Duodenum (tissue), 1 donor: ENCODE measurements around a stretch of chr6.

GRCh38 chr6:35401447-35401927 lies 50.7 kb upstream of the FANCE start:
- PRO-cap, result no peak

DNA sequence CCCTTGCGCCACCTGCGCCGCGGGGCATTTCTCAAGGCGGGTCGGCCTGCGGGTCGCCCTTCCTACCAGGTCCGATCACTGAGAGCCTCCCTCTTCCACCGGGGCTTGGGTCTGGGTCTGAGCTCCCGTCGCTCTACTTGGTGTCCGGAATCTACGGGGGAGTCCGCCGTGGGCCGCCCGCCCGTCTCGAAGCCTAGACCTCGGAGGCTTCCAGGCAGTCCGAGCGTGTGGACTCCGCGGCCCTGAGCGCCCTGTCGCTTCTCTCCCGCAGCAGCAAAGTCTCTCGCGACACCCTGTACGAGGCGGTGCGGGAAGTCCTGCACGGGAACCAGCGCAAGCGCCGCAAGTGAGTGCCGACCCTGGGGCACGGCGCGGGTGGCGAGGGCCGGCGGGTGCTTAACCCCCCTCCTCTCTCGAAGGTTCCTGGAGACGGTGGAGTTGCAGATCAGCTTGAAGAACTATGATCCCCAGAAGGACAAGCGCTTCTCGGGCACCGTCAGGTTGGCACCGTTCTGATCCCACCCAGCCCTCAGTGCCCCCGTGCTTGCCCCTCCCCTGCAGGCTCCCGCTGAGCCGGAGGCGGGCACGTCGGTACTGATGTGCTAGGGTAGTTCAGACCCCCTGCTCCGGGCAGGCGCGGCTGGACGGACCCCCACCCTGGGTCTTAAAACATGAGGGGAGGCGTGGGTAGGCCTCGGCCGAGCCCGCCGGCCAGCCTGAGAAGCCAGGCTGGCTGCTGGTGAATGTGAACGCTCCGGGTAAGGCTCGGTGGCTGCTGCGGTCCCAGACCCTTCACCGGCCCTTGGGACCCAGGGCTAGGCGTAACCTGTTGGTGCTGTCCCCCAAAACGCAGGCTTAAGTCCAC lies 559 bp downstream of the RPL10A start:
- PRO-cap, result unidirectional peak, minus-strand start at position 227 of the sequence

DNA sequence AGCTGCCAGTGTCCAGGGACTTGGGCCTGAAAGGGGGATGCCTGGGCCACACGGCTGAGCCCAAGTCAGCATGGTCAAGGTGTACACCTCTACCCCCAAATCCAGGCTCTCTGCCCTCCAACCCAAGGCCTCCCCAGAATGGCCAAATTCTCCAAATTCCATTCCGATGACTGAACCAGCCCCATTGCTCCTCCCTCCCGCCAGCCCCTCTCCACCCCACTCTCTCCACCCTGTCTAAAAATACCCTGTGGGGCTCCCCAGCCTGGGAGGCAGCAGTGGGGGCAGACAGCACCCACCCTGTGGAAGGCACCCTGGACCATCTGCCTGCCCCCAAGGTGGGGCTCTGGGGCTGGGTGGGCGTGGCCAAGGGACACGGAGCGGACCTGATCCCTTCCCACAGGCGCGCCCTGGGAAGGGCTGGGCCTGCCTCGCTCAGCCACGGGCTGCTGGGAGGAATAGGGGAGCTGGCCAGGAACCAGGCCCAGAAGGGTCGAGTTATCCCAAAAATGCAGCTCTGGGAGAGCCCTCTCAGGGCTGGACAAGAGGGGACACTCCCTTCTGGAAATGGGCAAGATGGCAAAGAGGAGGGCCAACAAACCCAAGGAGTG lies 11.4 kb downstream of the TEAD3 start:
- PRO-cap, result unidirectional peak, plus-strand start at position 399 of the sequence

DNA sequence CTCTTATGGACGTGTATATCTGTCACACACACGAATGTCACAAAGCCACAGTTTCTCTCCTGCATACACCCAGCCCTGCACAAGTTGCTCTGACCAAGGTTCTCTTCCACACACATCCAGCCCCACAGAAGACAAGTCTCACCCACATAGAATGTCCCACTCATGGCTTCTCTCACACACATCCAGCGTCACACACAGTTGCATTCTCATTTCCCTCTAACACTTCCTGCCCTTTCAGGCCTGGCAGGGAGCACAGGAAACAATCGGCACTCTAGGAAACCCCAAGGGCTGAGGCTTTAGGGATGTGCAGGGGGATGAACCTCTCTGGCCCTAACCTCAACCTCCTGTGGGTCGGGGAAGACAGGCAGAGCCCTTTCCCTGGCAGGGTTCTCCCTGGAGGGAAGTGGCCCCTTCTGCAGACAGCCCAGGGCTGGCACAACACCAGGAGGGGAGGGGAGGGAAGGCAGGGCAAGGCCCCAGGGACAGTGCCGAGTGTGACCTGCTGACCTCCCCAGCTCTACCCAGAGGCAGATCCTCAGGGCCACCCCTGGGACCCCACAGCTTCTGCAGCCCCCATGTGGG lies 2.8 kb downstream of the TEAD3 start:
- PRO-cap, result no peak

GRCh38 chr6:35574416-35574864 lies 61.7 kb upstream of the TULP1 start:
- PRO-cap, result no peak

DNA sequence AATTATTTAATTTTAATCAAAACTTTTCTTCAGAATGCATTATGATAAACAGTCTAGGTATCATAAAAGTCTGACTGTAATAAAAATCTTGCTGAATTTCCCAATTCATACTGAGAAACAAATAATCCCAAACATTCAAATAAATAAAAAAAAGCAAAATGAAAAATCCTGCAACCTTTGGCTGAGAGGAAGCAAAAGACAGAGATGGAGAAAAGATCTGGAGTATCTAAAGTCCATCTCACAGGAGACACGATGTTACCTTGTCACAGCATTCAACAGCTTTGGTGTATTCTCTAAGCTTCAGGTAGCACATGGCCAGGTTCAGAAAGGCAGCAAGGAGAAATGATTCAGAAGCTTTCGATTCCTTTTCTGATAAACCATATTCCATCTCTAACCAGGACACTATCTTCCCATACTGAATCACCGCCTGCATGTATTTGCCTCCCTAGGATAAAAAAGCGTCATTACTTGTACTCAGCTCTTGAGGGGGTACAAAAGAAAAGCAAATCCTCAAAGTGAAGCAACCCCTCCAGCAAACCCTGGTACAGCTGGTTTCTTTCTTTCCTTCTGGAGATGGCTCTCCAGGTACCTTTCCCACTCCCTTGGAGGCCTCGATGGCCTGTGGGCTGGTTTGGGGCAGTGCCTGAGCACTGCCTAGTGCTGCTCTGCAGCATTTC lies 67.2 kb upstream of the TULP1 start:
- PRO-cap, result no peak

DNA sequence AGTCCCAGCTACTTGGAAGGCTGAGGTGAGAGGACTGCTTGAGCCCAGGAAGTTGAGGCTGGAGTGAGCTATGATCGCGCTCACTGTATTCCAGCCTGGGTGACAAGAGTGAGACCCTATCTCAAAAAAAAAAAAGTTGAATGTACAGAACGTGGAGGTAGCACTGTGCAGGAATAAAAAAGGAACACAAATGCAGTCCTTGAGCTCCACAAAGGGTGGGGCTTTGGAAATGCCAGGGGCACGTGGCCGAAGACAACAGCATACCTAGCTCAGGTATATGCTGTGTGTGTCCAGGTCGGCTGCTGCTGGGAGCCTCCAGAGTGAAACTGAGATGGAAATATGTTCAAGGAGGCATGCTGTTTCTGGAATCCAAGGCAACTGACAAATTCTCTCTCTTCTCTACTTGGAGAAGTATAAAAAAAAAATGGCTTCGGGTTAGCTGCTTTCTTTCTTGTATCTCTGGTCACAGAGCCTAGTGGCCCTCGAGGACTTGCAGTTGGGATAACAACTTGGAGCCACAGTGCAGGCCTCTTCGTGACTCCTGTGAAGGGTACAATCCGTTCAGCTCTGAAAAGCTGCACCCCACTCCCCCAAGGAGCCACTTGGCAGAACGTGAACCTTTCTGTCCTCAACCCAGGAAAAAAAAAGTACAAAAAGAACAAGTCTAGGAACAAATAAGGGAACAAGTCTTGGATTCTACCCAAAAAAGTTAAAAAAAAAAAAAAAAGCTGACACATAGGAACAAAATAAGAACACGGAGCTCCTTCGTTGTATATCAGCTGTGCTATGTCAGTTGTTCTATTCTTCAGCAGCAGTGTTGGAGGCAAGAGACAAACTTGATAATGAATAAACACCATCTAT lies 77.7 kb upstream of the TULP1 start:
- PRO-cap, result no peak

- PRO-cap, result bidirectional peak, plus-strand start at chr6:35602964, minus-strand start at chr6:35602818
Measured at GRCh38 chr6:35602269-35603174, 86.2 kb downstream of the FKBP5 start.

DNA sequence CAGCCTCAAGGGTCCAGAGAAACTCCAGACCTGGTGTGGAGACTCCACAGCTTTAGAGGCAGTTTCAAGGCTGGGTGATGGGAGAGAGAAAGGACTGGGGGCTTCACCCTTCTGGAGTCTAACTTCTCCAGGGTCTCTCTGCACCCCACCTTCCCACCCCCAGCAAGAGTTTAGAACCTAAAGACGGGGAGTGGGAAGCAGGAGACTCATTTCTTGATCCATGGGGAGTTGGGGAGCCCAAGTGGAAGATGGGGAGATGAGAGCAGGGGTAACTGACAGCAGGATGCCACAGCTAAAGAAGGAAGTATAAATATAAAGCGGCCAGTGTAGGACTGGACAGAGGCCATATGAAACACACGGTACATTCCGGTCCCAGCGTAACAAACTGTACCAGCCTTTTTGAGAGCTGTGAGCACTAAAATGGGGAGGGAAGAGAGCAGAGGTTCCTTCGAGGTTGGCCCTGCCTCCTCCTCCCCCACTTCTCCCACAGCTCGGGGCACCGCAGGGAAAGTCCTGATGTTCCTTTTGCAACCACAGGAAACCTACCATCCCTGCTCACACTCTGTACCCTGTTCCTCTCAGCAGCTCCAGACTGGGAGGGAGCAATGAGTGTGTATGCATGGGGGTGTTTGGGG lies 11.3 kb upstream of the ARMC12 start:
- PRO-cap, result bidirectional peak, plus-strand start at position 418 of the sequence, minus-strand start at position 285 of the sequence

GRCh38 chr6:36139417-36140049 lies 9.2 kb downstream of the MAPK13 start:
- PRO-cap, result no peak

GRCh38 chr6:36196854-36197262 lies 314 bp downstream of the BRPF3 start:
- PRO-cap, result bidirectional peak, plus-strand start at chr6:36197385, minus-strand start at chr6:36197193

GRCh38 chr6:36197263-36197664 lies 720 bp downstream of the BRPF3 start:
- PRO-cap, result bidirectional peak, plus-strand start at chr6:36197385, minus-strand start at chr6:36197193

GRCh38 chr6:36270219-36270736 lies 418 bp downstream of the PNPLA1 start:
- PRO-cap, result no peak

GRCh38 chr6:36545919-36547007 lies 1.0 kb downstream of the STK38 start:
- PRO-cap, result unidirectional peak, plus-strand start at chr6:36546447

- PRO-cap, result no peak
Measured at GRCh38 chr6:36627859-36628337, 33.7 kb downstream of the SRSF3 start.

GRCh38 chr6:36642982-36643479 lies 35.5 kb upstream of the CDKN1A start:
- PRO-cap, result bidirectional peak, plus-strand start at chr6:36643310, minus-strand start at chr6:36643191

GRCh38 chr6:36666824-36667702 lies 11.5 kb upstream of the CDKN1A start:
- PRO-cap, result no peak

GRCh38 chr6:36685745-36686777 lies 7.5 kb downstream of the CDKN1A start:
- PRO-cap, result no peak

DNA sequence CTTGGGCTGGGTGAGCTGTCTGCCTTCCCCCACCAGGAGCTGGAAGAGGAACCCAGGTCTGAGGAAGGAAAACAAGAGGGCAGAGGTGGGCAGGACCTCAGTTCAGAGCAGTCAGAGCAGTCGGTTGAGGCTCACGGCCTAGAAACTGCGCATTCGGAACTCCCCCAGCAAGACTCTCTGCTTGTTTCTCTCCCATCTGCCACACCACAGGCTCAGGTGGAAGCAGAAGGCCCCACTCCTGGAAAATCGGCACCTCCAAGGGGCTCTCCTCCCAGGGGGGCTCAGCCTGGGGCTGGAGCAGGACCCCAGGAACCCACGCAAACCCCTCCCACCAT lies 24.4 kb downstream of the RAB44 start:
- PRO-cap, result no peak

GRCh38 chr6:36820706-36821533 lies 18.3 kb downstream of the CPNE5 start:
- PRO-cap, result unidirectional peak, plus-strand start at chr6:36821307